Neuron (in vitro differentiated cells): Measurements from ENCODE around the genes BECN2 and ZBTB18.

DNA sequence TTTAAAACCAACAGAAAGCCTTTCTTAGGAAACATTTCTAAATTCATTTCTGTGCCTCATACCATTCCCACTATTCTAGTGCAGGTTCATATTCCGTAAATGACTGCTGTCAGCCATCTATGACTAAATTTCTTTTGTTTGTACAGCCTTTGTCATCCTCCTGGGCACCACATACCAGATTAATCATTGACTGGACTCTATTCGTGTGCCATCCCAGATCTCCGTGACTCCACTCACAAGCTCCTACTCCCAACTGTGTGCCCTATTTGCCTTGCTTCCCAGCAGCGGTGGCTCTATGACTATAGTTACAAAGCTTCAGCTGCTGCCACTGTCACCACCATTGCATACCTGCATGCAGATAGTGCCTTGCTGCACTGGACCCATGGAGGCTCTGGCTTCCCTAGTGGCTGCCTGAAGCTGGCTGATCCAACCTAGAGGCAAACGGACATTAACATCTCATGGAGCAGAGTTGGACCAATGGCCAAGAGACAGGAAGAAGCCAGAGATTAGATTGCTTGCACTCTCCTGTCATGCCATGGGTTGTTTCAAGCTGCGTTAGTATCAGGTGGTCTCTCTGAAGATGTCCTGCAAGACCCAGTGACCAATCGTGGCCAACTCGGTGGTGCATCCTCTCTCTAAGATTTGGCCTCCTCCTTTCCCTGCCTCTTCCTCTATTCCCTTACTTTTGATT, 24.5 kb downstream of the CHML start:
- PRO-cap = no peak

DNA sequence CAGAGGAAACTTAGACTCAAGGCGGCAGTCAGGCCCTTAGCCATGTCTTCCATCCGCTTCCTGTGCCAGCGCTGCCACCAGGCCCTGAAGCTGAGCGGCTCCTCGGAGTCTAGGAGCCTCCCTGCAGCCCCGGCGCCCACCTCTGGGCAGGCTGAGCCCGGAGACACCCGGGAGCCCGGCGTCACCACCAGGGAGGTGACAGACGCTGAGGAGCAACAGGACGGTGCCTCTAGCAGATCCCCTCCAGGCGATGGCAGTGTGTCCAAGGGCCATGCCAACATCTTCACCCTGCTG, at the start of gene BECN2:
Gene BECN2, plus strand, starts transcription at position 43 of the 294 bp plus-strand sequence.
- PRO-cap = no peak

- PRO-cap = no peak
These were observed 69.1 kb downstream of the CEP170 start for GRCh38 chr1:243185901-243186513.

DNA sequence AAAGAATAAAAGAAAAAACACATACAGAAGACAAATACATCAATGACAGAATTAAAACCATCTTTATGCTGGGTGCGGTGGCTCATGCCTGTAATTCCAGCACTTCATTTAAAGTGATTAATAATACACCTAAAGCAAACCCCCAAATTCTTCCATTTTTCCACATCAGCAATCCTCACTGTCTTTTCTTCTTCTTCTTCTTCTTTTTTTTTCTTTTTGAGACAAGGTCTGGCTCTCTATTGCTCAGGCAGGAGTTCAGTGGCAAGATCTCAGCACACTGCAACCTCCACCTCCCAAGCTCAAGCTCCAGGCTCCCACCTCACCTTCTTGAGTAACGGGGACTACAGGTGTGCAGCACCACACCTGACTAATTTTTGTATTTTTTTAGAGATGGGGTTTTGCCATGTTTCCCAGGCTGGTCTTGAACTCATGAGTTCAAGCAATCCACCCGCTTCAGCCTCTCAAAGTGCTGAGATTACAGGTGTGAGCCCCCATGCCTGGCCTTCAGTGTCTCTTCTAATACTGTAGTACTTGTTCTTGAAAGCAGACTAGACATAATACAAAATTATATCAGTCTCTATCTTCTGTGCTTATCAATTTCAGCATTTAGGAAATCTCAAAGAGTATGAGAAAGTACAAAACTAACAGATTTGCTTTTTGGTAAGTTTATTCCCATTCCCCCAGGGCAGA, 23.2 kb downstream of the CEP170 start:
- PRO-cap = no peak

DNA sequence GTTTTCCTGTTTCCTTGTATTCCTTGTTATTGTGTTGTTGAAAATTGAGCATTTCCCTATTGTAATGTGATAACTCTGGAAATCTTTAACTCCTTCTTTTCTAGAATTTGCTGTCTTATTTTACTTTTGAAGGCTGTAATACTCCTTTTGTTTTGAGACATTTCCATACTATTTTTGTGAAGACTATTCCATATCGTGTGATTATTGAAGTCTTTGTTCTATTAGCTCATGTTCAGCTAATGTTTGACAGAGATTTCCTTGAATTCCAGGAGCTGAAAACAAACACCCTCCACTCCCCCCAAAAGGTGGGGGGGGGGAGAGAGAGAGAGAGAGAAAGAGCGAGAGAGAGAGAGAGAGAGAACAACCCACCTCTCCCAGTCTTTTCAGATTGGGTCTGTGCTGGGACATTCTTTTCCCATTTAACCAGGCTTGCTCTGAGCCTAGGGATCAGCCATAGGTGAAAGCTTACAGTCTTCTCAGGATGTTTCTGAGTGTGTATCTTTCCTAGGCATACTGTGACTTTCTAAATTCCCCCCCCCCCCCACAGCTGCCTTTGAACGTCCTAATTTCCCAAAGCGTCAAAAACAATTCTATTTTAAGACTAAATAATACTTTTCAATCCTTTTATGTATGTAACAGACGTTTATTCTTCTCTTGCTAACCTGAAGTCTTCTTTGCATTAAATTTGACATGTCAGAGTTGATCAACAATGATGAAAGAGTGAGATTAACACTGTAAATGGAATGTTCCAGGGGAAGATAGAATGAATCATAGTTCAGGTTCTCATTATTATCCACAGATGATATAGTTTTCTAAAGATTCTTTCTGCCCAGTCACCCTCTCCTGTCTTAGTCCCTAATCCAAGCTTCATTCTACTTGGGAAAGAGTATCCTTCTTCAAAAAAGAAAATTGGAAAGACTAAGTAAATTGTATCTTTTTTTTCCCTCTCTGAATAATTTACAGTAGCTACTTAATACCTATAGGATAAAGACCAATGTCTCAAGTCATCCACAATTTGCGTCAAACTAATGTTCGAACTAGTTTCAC, 38.6 kb downstream of the SDCCAG8 start:
- PRO-cap = no peak

DNA sequence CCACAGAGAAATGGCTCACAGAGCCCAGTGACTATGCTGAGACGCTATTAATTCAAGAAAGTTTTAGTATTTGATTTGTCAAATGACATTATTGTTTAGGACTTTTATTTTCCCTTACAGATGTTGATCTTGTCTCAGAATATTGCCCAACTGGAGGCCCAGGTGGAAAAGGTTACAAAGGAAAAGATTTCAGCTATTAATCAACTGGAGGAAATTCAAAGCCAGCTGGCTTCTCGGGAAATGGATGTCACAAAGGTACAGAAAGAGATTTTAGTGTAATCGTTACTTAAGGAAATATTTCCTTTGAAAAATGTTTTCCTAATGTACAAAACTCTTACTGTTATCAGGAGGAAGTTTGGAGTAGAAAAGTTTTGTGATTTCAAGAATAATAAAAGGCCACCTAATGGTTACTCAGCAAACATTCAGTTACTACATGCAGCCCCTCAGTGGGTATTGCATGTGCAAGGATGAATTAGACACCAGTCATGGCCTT, 85.1 kb downstream of the SDCCAG8 start:
- PRO-cap = no peak

- PRO-cap = no peak
These were observed 138.9 kb downstream of the SDCCAG8 start for GRCh38 chr1:243394504-243395391.

DNA sequence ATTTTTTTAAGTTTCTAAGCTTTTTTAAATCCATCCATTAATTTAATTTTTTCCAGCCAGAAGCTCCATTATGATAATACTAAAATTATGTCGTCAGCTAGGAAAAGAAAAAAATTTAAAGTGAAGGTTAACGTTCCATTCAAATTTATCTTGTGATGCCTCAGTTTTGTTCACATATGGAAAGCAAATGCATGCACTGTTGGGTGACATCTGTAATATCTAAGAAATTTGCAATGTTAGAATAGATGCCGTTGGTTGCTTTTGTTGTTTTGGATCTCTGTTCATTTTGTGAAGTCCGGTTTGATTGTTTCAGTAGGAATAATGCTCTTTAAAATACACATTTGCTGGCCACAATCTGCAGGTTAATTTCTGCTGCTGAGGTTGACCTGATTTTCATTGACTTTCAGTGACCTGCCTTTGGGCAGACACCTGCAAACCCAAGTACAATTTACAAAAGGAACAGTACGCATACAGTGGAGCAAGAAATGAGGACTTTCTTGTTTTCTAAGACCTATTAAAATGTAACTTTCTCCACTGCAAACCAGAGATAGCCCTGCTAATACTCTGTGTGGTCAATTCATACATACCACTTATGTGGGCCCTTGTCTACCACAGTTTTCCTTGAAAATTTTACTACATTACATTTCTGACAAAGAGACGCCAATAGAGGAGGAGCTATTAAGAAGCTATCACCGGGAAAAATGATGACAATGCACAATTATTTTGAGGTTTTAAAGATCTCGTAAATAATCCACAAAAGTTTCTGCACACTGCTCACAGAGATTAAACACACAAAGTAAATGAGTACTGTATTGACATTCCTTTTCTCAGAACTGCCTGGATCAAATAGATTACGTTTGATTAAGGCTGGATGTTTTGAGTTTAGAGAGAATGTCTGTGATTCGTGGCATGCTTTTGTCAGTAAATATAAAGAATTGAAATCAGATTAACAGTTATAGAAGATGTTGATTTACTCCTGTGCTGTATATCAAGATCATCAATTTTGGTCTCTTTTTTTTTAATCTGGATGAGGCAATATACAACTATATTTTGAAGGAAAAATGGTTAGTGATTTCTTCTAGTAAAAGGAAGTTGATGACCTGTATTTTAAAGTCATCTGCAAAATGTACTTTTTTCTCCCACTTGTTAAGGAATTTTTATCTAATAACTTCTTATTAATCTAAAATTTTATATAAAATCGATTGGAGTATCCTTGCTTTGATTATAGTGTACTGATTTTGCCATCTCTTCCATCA, 141.9 kb downstream of the SDCCAG8 start:
- PRO-cap = no peak

DNA sequence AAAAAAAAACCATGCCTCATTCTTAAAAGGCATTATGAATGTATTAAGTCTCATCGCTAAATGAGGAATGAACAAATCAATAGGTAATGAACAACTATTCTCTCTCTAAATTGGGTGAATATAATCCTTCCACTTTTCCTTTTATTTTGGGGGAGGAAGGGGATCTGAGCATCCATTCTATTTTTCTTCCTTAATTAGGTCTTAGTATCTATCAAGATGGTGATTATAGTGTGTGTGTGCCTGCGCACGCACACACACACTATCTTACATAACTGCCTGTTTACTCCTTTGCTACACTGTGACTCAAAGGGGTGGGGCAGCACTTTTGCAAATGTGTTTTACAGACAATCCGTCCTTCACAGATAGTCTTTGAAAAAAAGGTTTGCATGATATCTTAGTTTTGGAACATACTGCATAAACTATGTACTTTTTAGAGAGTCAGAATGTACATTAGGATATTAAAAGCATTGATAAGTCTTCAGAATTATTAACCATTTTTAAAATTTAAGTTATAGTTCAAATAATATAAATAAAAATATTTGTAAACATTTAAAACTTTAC, 191.5 kb downstream of the SDCCAG8 start:
- PRO-cap = no peak

GRCh38 chr1:243798733-243799348, 51.2 kb downstream of the AKT3 start:
- PRO-cap = no peak

DNA sequence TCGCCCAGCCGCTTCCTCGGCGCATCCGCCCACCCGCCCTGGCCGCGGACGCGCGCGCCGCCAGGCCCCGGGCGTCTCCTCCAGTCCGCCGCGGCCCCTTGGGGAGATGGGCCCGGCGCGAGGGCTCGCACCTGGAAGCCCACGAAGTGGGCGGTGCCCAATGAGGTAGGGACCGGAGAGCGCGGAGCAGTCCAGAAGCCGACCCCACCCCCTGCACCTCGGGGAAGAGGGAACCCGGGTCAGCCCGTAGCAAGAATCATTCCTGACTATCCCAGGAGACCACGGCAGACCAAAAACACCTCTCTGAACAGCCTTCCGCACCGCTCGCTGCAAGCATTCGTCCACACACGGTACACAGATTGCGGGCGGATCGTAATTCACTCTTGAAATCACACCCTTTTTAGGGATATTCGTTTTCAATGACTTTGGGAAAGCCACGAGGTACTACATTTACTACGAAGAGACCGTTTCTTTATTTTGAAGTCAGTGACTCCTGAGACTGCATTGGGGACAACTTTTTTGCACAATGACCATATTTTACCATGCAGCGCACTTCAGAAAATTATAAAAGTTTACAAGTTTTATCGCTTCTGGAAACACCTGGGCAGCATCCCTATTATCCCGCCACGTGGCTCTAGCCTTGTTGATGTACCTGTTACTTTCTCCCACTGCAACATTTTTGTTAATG, 1.0 kb upstream of the AKT3 start:
- PRO-cap = bidirectional peak, plus-strand start at position 259 of the sequence, minus-strand start at position 162 of the sequence

GRCh38 chr1:244050883-244051440, at the start of gene ZBTB18:
Gene ZBTB18, plus strand, starts transcription at chr1:244051283.
- PRO-cap = bidirectional peak, plus-strand start at chr1:244051283, minus-strand start at chr1:244051171

GRCh38 chr1:244054208-244055014, 3.3 kb downstream of the ZBTB18 start:
- PRO-cap = bidirectional peak, plus-strand start at chr1:244054584, minus-strand start at chr1:244054361; bidirectional peak, plus-strand start at chr1:244054821, minus-strand start at chr1:244054665

DNA sequence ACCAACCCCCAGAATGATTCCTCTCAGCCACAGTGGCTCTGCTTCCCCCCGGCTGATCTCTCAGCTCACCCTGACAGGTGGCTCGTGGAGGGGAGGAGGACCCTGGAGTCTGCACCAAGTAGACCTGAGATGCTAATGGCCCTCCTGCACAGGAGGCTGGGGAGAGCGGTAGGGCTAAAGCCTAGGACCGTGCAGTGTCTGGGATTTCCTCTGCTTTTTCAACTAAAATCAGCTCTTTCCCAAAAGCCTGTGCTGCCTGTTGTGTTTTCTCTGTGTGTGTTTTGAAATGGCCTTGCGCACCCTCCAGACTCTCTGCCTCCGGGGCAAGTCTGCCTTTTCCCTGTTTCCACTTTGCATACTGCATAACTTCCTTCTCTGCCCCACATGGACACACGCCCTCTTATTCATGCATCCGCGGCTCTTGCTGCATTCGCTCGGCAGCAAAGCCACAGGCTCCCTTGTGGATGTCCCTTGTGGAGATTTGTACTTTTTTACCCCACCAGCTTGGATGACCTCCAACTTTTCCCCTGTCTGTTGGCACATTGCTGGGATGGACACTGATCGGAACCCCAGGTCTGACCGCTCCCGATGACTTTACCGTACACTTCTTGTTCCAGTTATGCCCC, 48.4 kb upstream of the C1orf100 start:
- PRO-cap = no peak

DNA sequence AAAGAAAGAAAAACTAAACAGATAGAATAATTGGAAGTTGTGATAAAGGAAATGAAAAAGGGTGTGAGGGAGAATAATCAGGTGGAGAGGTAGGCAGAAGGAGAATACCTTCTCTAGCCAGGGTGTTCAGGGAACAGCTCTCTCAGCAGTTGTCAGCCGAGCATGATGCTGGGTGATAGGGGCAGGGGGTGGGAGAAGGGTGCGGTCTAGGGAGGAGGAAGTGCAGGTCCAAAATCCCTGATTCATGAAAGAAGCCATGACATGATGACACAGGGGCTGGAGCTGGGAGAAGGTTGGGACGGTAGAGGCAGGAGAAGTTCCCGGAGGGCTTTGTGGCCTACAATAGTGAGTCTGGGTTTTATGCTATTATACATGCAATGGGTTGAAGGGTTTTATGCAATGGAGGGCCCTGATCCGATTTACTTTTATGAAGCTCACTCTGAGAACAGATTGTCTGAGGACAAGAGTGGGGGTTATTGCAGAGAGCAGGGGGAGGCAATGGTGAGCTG, 14.5 kb downstream of the C1orf100 start:
- PRO-cap = no peak

GRCh38 chr1:244655167-244656335, 2.6 kb downstream of the DESI2 start:
- PRO-cap = no peak

DNA sequence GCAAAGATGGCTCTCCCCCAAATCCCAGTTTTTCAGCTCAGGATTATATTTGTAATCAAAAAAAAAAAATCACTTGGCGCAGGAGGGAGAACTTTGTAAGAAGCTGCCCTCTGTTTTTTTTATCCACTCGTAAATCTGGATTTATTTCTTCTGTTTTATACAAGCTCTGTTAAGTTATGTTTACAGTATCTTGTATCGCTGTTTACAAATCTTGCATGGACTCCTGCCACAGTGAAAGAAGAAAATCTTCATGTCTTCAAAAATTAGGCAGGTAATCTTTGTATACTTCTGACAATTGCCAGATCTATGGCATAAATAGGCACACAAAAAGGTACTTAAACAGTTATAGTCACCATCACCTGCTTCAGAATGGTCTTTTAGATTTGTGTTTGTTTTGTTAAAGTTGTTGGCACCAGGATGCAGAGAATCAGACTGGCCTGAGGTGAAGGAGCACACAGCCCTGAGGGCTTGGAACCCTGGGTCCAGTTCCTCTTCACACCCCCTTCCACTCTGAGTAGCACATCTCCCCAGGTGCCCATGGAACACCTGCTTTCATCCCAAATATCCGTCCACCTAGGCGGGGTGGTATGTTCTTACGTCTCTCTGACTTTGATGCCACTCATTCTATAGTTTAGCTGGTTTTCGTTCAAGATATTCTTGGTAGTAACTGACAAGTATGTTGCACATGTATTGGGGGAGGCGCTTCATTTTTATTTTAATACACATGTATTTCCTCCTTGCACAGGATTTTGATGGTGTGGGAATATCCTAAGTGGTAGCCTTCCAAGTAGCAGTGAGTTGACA, 24.7 kb downstream of the ENSG00000284188 start:
- PRO-cap = no peak

DNA sequence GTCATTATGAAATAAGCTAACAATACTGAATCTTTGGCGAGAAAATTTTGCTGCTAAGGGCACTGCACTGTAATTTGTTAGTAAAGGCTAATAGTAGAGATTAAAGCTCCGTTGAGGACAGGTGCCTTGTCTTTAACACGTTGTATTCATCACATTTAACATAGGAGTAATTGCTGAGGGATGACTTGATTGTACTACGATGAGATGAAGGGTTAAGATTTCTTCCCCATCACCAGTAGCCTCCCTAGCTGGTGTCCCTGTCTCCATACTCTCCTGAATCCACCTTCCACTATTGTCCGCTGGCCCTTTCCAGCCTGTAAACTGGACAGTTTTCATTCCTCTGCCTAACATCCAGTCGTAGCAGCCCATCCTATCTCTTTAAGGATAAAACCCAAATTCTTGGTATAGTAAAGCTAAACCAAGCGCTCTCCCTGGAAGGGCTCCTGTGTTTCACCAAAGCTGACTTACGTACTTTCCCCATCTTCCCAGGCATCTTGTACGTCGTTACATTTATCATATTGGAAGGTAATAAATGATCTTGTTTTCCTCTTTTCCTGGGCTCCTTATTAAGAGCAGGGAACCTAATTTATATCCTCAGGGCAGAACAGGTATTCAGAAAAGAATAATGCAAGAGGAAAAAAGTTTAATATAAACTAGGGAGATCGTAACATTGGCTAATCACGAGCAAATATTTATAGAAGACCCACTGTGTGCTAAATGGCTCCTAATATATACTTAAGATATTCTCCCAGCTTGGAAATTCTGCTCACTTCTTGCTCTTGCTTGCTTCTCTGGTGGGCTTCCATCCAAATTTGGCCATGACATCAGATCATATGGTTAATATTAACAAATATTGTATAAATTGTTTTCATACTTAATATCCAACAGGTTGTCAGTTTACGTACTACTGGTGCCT, 796 bp downstream of the COX20 start:
- PRO-cap = bidirectional peak, plus-strand start at position 266 of the sequence, minus-strand start at position 281 of the sequence

- PRO-cap = no peak
These were observed 12.9 kb downstream of the HNRNPU start for GRCh38 chr1:244851070-244852155.

DNA sequence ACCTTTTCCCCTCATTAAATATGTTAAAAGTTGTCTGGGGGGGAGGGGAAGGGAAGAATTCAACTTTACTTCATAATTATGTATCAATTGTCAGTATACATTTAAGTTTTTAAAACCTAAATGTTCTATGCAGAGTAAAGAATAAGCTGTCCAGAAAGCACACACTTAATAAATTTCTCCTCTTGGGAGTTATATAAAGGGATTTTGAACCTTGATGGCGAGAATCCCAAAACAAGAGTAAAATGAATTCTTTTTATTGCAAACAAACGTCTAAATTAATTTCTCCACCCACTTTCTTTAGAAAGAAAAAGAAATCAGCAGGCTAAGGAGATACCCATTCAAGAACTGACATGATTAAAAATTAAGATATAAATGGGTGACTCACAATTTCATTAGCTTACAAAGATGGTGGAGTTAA, 11.2 kb downstream of the HNRNPU start:
- PRO-cap = no peak